GM23338 (cell line): ENCODE measurements around a stretch of chr2.

- PRO-cap, result no peak
- RAMPAGE, long total RNA, result no peak
These were observed 3.3 kb downstream of the COPS7B start for GRCh38 chr2:231789232-231790325.

- PRO-cap, result no peak
- RAMPAGE, long total RNA, result no peak
These were observed 9.9 kb downstream of the COPS7B start for GRCh38 chr2:231796075-231796572.

- PRO-cap, result bidirectional peak, plus-strand start at chr2:231925427, minus-strand start at chr2:231925269
- RAMPAGE, long total RNA, result no peak
These were observed 1.1 kb downstream of the NPPC start for GRCh38 chr2:231924911-231925764.

DNA sequence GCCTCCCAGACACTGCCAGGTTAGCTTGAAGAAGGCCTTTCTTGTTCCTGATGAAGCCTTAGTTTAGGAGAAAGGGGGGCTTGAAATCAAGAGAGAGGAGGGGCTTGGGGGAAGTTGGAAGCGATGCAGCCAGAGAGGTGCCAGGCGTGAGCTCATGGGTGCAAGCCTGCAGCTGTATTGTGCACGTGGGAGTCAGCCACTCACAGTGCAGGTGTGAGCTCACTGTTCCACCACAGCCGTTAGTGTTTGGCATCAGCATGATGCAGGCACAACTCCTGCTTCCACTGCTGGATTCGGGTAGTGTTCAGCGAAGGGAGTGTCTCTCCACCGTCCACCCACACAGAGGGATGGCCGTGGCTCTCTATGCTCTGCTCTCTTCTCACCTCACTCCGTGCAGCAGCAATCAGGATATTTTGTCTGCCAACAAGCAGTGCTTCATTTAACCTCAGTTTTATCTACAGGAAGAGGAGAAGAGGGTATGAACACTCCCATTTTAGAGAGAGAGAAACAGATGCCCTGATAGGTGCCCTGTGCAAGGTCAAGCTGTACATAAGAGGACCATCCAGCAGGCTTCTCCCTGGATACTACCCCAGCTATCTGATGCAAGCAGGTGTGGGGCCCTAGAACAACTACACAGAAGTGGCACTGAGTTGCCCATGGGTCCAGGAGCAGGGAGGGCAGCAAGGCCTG, 68.3 kb upstream of the ALPP start:
- PRO-cap, result no peak
- RAMPAGE, long total RNA, result no peak

DNA sequence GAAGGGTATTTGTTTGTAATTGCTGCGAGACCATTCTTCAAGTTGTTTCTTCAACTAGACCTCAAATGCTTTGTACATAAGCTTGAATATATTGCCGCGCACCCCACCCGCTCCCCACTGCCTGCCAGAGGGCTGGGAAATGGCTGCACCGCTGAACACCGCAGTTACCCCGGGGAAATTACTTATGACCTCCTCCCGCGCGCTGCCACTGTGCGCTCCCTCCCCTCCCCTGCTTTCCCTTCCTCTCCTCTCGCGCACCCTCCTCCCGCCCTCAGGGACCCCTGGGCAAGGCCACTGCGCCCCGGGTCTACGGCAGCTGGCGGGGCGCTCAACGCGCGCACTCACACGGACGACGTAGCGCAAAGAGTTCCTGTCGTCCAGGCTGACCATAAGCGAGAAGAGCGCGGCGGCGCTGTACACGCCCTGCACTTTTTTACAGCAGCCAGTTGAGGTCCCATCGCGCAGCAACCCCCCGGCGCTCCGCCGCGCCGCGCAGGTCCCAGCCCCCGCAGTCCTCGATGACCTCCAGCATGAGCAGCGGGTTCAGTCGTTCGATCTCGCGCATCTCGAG, 7.9 kb downstream of the ALPP start:
- PRO-cap, result bidirectional peak, plus-strand start at position 445 of the sequence, minus-strand start at position 128 of the sequence
- RAMPAGE, long total RNA, result no peak

DNA sequence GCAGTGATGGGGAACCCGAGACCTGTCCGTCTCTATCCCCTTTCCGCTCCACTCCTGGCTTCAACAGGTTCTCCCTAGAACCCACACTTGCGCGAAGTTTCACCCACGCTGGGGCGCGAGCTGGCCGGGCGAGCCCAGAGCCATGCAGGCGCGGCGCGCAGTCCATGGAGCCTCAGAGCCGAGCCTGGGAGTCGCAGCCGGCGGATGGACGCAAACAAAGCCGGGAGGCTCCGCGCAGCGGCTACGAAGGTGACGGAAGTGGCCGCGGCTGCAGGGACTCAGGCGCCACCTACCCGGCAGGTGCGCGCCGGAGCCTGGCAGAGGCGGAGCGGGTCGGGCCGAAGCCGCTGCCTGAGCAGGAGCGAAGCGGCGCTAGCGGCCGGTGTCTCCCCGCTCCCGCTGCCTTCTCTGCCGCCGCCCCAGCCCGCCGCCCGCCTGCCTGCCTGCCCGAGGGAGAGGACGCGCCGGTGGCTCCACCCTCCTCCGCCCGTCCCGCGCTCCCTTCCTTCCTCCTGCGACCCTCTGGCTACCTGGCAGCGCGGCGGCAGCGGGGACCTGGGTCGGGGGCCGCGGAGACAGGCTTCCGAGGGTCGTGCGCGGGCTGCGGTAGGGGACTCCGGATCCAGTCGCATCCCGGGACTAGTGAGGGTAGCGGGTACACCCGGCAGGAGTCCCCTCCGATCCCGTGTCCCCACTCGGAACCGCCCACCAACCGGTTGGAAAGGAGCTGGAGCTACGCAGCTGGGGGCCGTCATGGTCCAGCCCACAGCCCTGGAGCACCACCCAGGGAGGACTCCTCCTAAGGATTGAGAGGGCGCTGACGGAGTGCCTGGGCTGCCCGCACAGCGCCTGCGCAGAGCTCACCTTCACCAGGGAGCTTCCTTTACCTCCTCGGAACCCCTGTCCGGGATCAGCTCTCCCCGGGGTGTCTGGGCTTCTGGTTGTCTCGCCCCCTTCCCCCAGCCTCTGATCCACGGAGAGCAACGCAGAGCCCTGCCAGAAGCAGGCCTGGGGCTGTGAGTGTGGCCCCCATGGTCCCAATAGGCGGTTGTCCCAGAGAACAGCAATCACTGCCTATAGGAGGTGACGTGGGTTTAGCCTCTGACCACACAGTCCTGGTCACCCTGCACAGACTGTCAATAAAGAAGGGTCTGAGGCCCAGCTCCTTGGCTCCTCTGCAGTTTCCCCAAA, 14.3 kb downstream of the ALPG start:
- PRO-cap, result bidirectional peak, plus-strand start at position 320 of the sequence, minus-strand start at position 251 of the sequence; bidirectional peak, plus-strand start at position 625 of the sequence, minus-strand start at position 627 of the sequence; bidirectional peak, plus-strand start at position 883 of the sequence, minus-strand start at position 690 of the sequence
- RAMPAGE, long total RNA, result no peak

GRCh38 chr2:232495084-232495393, 7.4 kb upstream of the ECEL1 start:
- PRO-cap, result no peak
- RAMPAGE, long total RNA, result no peak

DNA sequence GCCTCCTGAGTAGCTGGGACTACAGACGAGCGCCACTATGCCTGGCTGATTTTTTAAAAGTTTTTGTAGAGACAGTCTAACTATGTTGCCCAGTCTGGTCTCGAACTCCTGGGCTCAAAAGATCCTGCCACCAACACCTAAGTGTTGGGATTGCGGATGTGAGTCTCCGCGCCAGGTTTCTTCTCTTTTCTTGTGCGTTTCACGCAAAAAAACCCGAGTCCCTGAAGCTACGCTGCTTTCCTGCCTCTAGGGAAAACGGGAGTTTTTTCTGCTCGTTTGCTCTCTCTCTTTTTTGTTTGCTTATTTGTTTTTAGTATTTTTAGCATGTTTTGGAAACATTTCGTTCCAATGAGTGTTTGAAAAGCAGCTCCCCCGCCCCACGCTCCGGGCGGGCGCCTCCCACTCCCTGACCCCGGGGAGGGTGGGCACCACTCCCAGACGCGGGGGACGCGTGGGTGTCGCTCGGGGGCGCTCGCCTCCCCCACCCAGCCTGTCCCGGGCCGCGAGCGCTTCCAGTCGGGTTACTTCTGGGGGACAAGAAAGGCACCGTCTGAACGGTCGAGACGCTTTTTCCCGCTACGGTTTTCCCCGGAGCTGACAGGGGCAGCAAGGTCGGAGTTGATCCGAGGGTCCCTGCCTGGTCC, 538 bp upstream of the EFHD1 start:
- PRO-cap, result bidirectional peak, plus-strand start at position 514 of the sequence, minus-strand start at position 552 of the sequence
- RAMPAGE, long total RNA, result no peak

DNA sequence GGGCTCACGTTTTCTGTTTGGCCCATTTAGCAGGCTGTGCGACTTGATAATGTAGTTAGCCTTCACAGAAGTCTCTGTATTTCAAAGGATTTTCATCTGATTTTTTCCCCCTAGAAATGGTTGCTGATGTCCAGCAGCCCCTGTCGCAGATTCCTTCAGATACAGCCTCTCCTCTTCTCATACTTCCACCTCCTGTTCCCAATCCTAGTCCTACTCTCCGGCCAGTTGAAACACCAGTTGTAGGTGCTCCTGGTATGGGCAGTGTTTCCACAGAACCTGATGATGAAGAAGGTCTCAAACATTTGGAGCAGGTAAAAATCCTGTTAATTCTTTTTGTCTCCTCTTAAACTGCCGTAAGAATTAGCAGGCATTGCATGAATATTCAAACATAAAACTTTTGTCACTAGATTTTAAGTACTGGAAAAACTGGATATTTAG, 18.3 kb upstream of the KCNJ13 start:
- PRO-cap, result no peak
- RAMPAGE, long total RNA, result no peak

DNA sequence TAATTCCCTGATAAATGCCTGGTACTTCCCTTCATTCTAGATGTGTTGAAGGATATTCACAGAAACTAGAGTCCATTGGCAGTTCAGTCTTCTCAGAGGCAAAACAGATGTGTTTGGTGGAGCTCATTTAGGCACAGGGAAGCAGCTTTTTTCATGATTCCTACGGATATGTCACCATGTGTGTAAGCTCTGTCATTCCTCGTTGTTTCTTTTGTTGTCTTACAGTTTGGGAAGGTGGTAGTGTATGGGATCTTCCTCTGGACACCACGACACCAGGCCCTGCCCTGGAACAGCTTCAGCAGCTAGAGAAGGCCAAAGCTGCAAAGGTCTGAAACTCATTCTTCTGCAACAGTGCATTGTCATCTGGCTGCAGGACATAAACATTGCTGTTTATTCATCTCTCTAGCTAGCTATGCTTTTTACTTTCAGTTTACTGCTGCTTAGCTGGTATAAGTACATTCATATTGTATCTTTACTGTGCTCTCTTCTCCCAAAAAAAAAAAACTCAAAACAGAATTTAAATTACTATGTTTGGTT, 39.1 kb upstream of the KCNJ13 start:
- PRO-cap, result no peak
- RAMPAGE, long total RNA, result no peak

- PRO-cap, result no peak
- RAMPAGE, long total RNA, result no peak
These were observed 4.1 kb downstream of the SNORC start for GRCh38 chr2:232874040-232874766.

GRCh38 chr2:232956025-232956337, 57.1 kb downstream of the NGEF start:
- PRO-cap, result no peak
- RAMPAGE, long total RNA, result no peak

GRCh38 chr2:233061068-233061856, 1.1 kb downstream of the INPP5D start:
- PRO-cap, result no peak
- RAMPAGE, long total RNA, result no peak

GRCh38 chr2:233088913-233089360, 28.8 kb downstream of the INPP5D start:
- PRO-cap, result no peak
- RAMPAGE, long total RNA, result no peak

GRCh38 chr2:233100573-233101352, 40.6 kb downstream of the INPP5D start:
- PRO-cap, result no peak
- RAMPAGE, long total RNA, result no peak

DNA sequence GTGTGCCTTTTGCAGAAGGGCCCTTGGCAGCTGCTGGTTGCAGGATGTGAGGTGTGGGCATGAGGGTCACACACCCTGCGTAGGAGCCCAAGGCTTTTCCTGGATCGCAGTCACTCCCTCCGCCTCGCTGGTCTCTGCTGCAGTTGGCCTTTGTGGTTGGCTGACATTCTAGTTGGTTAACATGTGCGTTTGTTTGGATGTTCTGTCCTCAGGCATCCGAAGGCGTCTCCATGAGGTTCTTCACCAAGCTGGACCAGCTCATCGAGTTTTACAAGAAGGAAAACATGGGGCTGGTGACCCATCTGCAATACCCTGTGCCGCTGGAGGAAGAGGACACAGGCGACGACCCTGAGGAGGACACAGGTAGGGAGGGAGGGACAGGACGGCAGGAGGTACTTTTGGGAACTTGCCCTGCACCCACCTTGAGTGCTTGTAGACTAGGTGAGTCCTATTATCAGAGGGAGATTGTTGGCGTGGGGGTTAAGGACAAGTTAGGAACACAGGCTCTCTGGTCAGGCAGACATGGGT, 61.8 kb downstream of the INPP5D start:
- PRO-cap, result no peak
- RAMPAGE, long total RNA, result no peak

GRCh38 chr2:233133222-233133915, 73.2 kb downstream of the INPP5D start:
- PRO-cap, result no peak
- RAMPAGE, long total RNA, result no peak

- PRO-cap, result no peak
- RAMPAGE, long total RNA, result no peak
These were observed 60.8 kb upstream of the ATG16L1 start for GRCh38 chr2:233190561-233191222.

GRCh38 chr2:233252241-233252811, 853 bp downstream of the ATG16L1 start:
- PRO-cap, result unidirectional peak, minus-strand start at chr2:233252439; unidirectional peak, minus-strand start at chr2:233252485
- RAMPAGE, long total RNA, result no peak

GRCh38 chr2:233348833-233349631, 5.3 kb upstream of the DGKD start:
- PRO-cap, result no peak
- RAMPAGE, long total RNA, result no peak